Cerebral cortex (tissue), 2 donors: Measurements from ENCODE around the gene CFAP46.

DNA sequence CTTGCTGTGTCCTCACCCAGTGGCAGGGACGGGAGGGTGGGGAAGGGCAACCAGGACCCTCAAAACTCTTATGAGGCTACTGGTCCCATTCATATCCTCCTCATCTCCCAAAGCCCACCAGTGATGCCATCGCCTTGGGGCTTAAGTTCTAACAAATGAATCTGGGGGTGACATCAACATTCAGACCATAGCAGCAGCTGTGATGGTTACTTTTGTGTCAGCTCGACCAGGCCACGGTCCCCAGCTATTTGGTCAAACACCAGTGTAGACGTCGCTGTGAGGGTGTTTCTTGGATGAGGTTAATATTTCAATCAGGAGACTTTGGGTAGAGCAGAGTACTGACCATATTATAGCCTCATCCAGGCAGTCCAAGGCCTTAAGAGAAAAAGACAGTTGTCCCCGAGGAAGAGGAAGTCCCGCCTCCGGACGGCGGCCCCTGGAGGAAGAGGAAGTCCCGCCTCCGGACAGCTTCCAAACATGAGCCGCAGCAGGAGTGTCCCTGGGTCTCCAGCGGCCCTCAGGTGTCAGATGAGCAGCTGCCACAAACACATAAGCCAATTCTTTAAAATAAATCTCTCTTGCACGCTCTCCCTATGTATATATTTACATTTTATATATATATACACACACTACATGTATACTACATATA lies 37.3 kb downstream of the PWWP2B start:
- PRO-cap, 2 experiments: no peak in any of the 2 experiments

GRCh38 chr10:132515025-132515659 lies 22.4 kb upstream of the INPP5A start:
- PRO-cap, 2 experiments: no peak in any of the 2 experiments

DNA sequence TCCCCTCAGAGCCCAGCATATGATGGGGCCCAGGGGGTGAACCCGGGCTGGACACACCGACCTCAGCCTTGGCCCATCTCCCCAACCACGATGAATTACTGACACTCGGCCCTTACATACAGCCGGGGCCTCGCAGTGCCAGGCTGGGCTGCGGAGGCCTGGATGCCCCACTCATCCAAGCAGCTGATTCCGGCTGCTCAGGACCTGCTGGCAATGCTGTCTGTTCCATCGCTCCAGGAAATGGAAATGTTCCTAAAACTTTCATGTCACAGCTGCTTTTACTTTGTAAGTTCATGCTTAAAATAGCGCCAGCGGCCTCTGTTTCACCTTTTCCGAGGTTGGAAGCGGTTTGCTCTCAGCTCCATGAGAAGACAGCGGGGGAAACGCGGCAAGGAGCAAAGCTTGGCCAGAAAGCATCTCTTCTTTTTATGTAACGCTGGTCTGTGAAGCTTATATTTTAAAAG lies 17.2 kb upstream of the INPP5A start:
- PRO-cap, 2 experiments: no peak in any of the 2 experiments

DNA sequence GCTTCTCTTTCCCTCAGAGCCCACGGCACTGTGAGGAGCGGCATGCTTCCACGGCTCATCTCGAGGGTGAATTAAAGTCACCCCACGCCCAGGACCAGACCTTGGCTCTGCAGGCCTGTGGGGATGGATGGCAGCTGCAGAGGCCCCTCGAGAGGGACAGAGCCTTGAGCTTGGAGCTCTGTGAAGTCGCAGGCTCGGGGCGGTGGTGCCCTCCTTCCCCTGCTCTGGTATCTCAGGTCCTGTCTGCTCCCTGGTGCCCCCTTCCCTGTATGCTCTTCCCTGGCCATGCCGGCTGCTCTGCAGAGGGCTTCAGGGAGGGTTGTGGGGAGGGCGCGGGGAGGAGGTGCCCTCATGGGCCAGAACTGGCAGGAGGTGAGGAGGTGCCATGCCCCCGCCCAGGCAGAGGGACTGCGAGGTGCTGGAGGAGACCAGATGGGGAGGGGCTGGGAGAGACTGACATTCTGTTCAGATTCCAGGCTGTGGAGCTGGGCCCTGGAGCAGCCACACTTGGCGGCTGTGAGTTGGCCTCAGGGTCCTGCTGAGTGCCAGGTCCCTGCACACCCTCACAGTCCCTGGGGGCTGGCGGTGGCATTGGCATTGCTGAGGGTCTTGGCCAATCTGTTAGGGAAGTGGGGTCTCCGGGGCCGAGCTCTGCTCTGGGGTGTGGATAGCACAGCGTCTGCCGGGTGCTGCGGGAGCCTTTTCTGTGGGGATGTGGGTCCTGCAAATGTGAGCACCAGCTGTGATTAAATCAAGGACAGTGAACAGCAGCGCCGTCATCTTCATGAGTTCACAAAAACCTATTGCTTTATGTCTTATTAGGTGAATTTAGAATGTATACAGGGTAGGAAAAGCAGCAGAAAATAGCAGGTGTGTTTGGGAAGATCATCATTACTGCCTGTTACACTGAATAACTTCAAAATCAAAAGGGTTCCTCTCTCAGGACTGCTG lies 25.4 kb downstream of the INPP5A start:
- PRO-cap, 2 experiments: no peak in any of the 2 experiments

GRCh38 chr10:132570518-132571038 lies 33.0 kb downstream of the INPP5A start:
- PRO-cap, 2 experiments: no peak in any of the 2 experiments

- PRO-cap, 2 experiments: peak in 1 of 2 experiments; most common minus-strand start chr10:132588412 (in 1)
These were observed 50.8 kb downstream of the INPP5A start for GRCh38 chr10:132588015-132589141.

GRCh38 chr10:132599264-132599754 lies 61.7 kb downstream of the INPP5A start:
- PRO-cap, 2 experiments: no peak in any of the 2 experiments

GRCh38 chr10:132627092-132628060 lies 89.8 kb downstream of the INPP5A start:
- PRO-cap, 2 experiments: peak in 1 of 2 experiments; most common plus-strand start chr10:132627704 (in 1); most common minus-strand start chr10:132627501 (in 1)

- PRO-cap, 2 experiments: no peak in any of the 2 experiments
These were observed 75.7 kb upstream of the NKX6-2 start for GRCh38 chr10:132861709-132861908.

DNA sequence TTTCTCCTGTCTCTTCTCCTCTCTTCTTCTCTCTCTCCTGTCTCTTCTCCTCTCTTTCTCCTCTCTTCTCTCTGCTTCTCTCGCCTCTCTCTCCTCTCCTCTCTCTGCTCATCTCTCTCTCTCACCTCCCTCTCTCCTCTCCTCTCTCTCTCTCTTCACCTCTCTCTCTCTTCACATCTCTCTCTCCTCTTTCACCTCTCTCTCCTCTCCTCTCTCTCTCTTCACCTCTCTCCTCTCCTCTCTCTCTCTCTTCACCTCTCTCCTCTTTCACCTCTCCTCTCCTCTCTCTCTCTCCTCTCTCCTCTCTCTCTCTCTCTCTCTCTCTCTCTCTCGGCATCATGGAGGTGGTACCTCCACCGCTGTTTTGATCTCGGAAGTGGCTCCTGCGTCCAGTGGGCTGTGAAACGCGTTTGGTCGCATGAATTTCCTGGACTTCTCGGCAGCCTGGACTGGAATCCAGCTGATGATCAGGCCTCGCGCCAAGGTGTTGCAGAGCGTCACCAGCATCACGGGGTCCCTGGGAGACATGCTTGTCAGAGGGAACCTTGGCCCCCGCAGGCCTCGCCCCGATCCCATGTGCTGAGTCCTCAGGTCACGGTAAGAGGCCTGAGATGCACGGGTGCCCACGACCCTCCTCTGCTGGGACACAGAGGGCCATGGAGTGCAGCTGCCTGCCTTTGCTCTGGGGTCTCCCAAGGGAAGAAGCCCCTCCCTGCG lies 29.9 kb downstream of the CFAP46 start:
- PRO-cap, 2 experiments: no peak in any of the 2 experiments

DNA sequence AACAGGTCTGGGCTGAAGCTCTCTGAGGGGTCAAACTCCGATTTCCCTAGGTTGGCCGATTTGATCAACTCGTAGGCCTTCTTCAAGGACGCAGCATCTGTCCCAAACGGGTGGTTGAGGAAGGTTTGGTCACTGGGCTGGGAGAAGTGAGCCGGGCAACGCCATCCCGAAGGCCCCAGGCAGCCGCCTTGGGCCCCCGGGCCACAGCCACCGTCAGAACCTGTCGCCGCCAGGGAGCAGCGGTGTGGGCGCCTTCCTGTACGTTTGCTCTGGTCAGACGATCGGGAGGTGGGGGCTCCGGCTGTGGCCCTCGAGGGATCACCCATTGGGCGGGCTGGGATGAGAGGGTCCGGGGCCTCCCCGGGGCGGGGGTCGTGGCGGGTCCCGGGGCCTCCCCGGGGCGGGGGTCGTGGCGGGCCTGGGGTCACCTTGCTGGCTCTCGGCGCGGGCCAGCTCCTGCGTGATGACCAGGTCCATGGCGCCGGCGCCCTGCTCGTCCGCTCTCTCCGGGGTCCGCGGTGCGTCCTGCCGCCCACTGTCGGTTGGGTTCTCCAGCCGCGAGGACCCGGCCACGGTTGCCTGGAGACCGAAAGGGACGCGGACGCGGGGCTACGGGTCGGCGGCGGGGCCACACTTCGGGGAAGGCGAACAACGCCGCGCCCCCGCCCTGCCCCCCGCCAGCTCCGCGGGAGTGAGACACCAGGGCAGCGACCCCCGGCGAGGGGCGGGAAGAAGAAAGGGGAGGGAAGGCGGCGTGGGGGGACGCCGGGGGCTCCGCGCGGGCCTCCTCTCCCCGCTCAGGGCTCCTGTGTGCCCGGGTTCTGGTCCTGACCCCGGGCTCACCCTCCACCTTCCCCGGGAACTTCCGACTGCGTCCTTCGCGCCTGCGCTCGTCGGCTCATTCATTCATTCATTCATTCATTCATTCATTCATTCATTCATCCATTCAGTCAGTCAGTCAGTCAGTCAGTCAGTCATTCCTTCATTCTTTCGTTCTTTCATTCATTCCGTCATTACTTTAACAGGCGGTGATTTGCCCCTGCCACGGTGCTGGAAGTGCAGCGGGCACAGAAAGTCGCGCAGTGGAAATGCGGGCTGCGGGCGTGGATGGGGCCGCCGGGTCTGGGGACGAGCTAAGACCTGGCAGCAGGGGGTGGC lies at the start of gene CFAP46:
Gene CFAP46 (minus strand): TSS at position 563 of the 1,158 bp plus-strand sequence.
- PRO-cap, 2 experiments: peak in 1 of 2 experiments; most common plus-strand start position 651 of the sequence (in 1); most common minus-strand start position 537 of the sequence (in 1)

- PRO-cap, 2 experiments: no peak in any of the 2 experiments
These were observed 22.7 kb upstream of the CFAP46 start for GRCh38 chr10:132964729-132965875.

- PRO-cap, 2 experiments: no peak in any of the 2 experiments
These were observed 42.7 kb upstream of the CFAP46 start for GRCh38 chr10:132984990-132985460.

DNA sequence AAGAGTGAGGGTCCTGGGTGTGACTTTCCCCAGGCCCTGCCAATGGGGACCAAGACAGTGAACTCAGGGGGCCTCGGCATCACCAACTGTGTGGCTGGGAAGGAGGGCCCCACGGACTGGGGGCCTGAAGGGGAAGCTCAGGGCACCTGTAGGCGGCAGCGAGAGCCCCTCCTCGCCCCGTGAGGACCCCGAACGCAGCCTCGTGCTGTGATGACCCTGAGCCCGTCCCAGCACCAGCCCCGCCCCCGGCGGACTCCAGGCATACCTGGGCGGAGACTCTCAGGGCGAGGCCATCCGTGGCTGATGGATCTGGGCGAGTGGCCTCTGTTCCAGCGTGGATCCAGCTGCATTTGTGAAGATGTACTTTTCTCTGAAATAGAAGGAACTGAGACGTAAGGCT lies 50.4 kb upstream of the CFAP46 start:
- PRO-cap, 2 experiments: no peak in any of the 2 experiments

DNA sequence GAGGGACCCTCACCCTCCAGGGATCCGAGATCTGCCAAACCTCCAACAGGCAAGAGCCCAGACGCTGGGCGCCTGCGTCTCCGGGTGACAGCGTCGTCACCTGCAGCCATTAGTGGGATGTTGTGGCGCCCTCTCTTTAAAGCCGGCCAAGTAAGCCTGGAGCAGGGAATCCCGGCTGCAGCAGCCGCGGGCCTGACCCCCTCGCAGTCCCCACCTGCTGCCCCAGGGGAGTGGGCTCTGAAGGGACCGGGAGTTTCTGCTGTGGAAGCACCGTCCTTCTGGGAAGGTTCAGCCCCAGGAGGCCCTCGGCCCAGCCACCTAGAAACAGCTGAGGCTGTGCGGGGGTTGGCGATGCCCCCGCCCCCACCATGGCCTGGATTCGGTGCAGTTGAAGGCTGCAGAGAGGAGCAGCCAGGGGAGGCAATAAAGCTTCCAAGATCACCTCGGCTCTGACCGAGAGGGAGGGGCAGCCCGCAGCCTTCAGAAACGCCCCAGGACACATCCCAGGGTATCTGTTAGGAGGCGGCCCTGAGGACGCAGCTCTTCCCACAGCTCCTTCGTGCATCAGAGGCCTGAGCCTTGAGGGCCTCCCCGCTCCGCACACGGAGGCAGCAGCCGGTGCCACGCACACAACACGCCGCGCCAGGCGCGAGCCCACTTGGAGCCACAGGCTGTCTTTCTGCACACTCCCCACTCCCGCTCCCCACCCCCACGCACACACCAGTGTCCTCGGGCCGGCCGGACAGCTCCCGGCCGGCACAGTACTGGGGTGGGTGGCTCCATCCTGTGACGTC lies 1.5 kb downstream of the KNDC1 start:
- PRO-cap, 2 experiments: peak in 1 of 2 experiments; most common plus-strand start position 400 of the sequence (in 1); most common minus-strand start position 111 of the sequence (in 1)

DNA sequence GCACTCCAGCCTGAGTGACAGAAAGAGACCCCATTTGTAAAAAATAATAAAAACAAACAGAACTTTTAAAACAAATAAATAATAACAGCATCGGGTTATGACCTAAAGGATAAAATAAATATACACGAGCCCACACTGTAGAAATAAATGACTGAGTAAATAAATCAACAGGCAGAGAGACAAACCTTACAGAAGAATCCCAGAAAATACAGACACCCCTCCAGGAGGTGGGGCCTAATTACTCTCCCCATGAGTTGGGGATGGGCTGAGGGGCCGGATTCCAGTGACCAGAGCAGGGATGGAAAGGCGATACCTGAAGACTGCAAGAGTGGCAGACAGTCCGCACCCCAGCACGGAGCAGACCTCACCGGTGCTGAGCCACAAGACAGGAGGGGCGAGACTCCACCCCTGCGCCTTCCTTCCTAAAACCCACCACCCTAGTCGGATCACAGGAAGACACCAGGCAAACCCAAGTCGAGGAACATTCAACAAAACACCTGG lies 939 bp upstream of the UTF1 start:
- PRO-cap, 2 experiments: no peak in any of the 2 experiments

- PRO-cap, 2 experiments: no peak in any of the 2 experiments
These were observed 16.7 kb downstream of the VENTX start for GRCh38 chr10:133254349-133254712.

- PRO-cap, 2 experiments: no peak in any of the 2 experiments
These were observed 7.5 kb downstream of the ADAM8 start for GRCh38 chr10:133269240-133269540.

GRCh38 chr10:133277646-133278356 lies 1.1 kb upstream of the ADAM8 start:
- PRO-cap, 2 experiments: no peak in any of the 2 experiments

DNA sequence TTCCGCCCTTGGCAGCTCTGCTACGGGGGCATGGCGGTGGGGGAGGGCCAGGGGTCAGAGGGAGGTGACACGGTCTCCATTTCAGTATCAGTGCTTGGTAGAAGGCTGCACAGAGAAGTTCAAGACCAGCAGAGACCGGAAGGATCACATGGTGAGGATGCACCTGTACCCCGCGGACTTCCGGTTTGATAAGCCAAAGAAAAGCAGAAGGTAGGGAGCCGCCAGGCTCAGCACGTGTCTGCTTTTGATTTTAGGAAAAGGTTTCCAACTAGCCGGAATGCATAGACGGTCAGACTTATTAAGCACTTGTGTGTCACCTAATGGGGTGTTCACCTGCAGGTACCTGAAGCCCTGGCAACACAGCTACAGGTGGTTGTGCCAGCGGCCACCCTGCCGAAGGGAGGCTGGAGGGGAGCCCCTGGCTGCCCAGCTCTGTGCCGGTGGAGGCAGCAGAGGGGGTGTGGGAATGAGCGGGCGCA lies 1.4 kb downstream of the ZNF511 start:
- PRO-cap, 2 experiments: no peak in any of the 2 experiments